Smooth muscle cell (in vitro differentiated cells): Measurements from ENCODE around the genes MPC1, UNC93A and AFDN.

GRCh38 chr6:166351818-166352538 is 9.6 kb upstream of the SFT2D1 start:
- RAMPAGE, long total RNA, result no peak

DNA sequence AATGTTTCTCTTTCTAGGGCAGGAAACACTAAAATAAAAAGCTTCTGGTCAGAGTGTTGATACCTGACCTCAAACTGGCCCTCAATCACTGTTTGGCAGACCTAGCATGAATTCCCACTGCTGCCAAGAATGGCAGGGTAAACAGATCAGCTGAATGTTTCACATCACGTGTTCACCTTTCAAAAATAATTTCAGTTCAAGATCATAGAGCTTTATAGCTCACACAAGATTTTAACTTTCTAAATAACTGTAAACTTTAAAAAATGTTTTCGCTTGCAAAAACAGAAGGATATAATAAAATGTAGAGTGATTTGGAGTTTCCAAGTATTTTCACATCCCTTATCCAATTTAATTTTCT is 2.9 kb downstream of the MPC1 start:
- RAMPAGE, long total RNA, result no peak

DNA sequence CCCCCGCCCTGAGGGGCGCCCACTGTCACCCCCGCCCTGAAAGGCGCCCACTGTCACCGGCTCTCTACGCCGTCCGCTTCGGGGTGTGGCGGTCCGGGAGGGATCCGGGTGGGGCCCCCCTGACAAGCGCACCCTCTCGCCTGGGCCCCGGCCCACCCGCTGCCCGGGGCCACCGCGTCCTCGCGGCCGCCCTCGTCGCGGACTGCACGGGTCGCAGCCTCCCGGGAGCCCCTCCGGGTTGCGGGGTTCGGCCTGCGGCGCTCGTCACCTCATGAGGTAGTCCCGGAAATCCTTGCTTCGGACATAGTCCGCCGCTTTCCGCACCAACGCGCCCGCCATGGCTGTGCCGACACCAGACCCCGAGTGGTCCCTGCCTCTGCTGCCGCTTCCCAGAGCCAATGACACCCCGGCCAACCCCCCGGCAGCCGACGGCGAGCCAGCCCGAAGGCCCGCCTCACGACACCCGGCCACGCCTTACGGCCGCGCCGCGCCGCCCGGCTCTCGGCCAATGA is at the start of gene MPC1:
TSS of gene MPC1 (minus strand) at position 403 of the 512 bp plus-strand sequence.
- RAMPAGE, long total RNA, result start-site peak on the minus strand centred at position 399 of the sequence, 90 bp wide, 610 and 472 reads in 2 replicates

GRCh38 chr6:166824428-166825221 is 131.7 kb downstream of the RNASET2 start:
- RAMPAGE, long total RNA, result no peak

GRCh38 chr6:166925421-166925941 is 30.9 kb downstream of the RNASET2 start:
- RAMPAGE, long total RNA, result no peak

GRCh38 chr6:166931023-166931571 is 25.3 kb downstream of the RNASET2 start:
- RAMPAGE, long total RNA, result no peak

DNA sequence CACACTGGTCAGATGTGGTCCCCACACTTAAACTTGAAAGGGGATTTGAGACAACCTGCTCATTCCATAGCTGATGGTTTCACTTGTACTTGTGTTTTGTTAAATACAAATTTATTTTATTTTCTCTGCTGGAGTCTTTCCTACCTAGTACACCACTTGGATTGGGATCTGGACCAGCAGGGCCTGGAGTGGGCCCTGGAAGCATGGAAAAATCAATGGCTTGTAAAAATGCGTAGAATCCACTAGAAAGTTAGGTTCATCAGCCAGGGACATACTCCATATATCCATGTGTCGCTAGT is 521 bp upstream of the GPR31 start:
- RAMPAGE, long total RNA, result no peak

- RAMPAGE, long total RNA, result no peak
These were observed 63.3 kb upstream of the UNC93A start for GRCh38 chr6:167227720-167228375.

DNA sequence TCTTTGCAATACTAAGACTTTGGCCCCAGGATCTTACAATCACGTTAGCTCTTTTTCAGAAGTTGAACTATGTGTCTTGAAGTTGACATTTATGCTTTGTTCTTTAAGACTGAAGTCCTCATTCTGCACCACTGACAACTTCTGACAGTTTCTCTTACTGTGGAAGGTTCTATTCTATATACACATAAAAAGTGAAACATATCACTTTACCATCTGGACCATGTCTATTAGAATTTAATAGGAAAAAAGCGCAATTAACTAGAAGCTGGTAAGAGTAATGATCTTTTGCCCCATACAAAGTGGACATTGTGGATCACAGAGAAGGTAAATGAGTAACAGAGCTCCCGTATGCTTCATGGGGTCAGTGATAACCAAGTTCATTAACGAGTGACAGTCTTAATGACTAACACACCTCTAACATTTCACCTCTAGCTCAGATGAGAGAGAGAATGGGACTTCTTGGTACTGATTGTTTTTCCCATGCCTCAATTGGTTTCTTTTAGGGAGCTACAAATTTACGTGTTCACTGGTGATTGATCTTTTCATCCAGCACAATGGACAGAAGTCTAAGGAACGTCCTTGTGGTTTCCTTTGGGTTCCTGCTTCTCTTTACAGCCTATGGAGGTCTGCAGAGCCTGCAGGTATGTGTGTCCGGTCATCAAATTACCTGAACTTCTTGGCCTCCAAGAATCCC is at the start of gene UNC93A:
TSS of gene UNC93A (plus strand) at position 380 of the 694 bp plus-strand sequence.
- RAMPAGE, long total RNA, result no peak

DNA sequence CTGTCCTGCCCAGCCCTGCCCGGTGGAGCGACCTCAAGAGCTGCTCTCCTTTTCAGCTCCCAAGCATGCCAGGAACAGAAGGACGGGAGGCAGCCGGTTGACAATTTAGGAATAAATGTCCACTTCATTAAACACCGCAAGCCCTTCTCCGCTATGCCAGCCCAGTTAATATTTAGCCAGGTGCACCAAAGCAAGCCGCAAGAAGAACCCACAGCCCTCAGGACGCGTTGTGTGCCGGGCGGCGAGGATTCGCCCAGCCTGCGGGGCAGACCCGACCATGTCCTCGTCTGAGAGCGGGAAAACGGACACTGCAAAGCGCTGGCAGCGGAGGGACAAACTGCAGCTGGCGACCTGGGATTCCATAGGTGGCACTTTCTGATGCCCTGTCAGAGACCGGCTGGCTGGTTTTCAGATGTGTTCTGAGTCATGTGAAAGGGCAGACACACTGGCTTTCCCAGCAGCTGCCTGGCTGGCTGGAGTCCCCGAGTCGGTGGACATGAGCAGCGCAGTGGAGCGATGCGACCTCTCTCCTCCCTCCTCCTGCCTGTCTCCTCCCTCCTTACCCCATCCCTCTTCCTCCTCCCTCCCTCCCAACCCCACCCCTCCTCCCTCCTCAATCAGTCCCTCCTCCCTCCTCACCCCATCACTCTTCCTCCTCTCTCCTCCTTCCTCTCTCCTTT is 222.0 kb downstream of the TTLL2 start:
- RAMPAGE, long total RNA, result no peak

GRCh38 chr6:167675858-167676723 is 150.6 kb upstream of the AFDN start:
- RAMPAGE, long total RNA, result no peak

- RAMPAGE, long total RNA, result no peak
These were observed 95.5 kb upstream of the AFDN start for GRCh38 chr6:167731079-167731746.

GRCh38 chr6:167746892-167747403 is 79.8 kb upstream of the AFDN start:
- RAMPAGE, long total RNA, result no peak

GRCh38 chr6:167787750-167788178 is 38.9 kb upstream of the AFDN start:
- RAMPAGE, long total RNA, result no peak

DNA sequence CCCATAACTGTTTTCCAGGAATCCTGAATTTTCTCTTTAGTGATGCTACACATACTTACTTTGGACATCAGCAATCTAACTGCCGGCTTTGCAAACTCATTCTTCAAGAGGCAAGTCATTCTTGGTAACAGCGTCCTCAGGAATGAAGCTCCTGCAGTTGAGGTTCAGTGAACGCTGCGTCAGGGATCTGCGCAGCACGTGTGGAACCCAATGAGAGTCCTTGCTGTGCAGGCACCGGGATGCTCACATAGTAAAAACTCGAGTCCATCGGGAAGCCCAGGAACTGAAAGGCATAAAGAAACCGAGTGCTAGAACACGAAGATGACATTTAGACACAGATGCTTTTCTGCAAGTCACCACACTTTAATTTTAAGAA is 2.2 kb upstream of the AFDN start:
- RAMPAGE, long total RNA, result no peak

DNA sequence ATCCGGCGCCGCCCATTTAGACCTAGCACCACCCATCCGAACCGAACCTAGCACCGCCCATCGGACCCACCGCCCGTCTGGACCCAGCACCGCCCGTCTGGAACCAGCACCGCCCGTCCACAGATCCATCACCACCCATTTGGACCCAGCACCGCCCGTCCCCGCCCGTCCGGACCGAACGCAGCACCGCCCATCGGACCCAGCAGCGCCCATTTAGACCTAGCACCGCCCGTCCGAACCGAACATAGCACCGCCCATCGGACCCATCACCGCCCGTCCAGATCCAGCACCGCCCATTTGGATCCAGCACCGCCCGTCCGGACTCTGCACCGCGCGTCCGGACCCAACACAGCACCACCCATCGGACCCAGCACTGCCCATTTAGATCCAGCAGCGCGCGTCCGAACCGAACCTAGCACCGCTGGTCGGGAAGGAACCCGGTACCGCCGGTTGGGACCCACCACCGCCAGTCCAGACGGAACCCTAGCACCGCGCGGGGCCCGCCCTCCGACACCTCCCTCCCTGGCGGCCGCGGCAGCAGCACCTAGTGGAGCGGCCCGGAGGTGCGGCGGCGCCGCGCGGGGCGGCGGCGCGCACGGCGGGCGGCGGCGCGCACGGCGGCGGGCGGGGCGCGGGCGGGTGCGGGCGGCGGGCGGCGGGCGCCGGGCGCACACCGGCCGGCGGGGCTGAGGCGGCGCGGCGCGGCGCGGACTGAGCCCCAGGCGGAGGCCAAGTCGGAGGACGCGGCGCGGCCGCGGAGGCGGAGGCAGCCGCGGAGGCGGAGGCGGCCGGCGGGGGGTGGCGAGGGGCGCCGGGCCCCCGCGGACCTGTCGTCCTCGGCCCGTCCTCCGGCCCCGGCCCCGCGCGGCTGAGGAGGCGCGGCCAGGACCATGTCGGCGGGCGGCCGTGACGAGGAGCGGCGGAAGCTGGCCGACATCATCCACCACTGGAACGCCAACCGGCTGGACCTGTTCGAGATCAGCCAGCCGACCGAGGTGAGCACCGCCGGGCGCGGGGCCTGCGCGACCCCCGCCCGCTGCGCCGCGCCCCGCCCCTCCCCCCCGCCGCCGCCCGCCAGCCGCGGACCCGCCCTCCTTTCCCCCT is at the start of gene AFDN:
TSS of gene AFDN (plus strand) at position 669 of the 1,104 bp plus-strand sequence.
- RAMPAGE, long total RNA, result no peak

DNA sequence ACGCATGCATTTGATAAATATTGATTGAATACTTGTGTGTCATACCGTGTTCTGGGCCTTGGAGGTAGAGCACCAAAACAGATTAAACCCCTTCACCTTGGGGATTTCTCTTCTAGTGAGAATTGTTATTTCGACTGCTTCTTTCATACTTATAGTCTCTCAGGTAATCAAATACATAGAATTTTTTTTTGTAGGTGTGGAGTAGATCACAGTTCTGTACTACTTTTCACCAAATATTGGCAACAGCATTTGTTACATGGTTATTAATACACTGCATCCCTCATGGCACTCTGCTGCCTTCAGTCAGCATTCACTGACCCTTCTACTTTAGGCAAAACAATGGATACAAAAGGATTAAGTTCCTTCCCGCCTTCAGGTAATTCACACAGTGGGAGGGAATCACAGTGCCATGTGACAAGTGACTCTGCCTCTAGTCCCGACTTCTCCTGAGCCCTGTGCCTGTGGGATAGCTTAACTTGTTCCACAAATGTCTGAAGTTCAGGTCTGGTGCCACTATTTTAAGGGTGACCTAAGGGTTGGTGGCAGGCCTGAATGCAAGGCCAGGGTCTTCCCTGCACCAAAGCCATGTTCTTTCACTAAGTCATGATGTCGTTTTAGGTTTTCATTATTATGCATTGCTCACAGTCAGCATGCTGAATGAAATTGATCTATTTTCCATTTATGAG is 66.1 kb downstream of the AFDN start:
- RAMPAGE, long total RNA, result no peak

- RAMPAGE, long total RNA, result no peak
These were observed 81.2 kb downstream of the AFDN start for GRCh38 chr6:167907716-167908420.

- RAMPAGE, long total RNA, result no peak
These were observed 61.4 kb upstream of the KIF25 start for GRCh38 chr6:167936044-167936497.

DNA sequence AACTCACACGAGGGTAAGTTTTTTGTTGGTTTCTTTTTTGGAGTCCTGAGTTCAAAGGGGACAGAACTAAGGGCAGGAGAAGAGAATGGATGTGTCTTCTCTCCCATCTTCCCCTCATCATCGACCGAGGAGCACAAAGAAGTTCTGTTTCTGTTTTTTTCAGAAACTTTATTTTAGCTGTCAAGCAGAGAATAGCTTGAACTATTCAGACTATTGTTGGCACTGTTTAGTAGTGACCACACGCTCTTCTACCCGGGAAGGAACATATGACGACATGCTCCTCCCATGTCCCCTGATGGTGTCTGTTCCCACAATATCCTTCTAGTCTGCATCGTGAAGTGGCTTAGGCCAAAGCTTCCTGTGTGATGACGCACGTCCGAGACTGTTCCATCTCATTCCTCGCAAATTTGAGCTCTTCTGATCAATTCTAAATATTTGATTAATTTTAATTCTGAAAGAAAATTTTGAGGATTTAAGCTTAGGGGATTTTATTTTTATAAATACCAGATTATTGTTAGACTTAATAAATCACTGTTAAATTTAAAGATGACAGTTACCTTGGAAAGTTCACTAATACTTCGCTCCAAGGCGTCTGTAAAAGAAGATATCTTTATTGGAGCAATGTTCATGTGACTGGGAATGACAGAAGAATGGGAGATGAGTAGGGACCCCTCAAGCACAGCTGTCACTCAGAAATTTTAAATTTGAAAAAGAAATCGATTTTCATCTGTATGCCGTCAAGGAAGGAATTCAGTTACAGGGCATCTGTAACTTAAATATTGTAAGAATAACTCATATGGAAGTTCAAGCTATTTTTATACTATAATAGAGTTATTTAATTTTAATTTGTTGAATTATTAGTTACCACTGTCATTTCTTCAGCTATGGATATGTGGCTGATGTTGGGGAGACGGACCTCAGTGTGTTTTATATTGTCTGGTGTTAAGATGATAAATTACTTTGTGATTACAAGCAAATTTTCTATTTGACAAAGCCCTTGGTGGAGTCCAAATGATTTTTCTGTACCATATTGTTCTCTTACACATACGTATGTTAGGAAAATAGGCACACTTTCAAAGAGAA is 27.0 kb upstream of the KIF25 start:
- RAMPAGE, long total RNA, result no peak